H9 (cell line): ENCODE measurements around a stretch of chr21.

- PRO-cap = no peak
Measured at GRCh38 chr21:38989625-38990349, 184.1 kb downstream of the ETS2 start.

DNA sequence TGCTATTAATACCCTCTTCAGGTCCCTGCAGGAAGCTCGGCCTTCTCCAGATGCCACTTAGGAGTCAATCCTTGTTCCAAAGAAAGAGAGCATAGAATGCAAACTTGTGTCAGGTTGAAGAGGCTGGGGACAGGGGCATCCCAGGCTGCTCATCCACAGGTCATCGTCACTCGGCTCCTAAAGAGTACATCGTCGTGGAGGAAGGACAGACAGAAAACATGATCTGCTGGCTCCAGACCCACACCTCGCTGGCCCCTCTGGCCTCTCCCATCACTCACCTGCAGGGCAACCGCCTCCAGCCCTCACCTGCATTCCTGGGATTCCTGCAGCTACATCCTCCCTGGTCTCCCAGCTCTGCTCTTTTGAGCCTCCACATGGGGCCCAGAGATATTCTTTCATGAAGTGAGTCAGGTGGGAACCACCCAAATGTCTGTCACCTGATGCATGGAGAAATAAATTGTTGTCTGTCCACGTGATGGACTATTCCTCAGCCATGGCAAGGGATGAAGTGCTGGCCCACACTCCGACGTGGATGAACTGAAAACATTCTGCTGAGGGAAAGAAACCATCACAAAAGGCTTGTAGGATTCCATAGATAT is 152.8 kb downstream of the PSMG1 start:
- PRO-cap = bidirectional peak, plus-strand start at position 483 of the sequence, minus-strand start at position 259 of the sequence

GRCh38 chr21:39183689-39184534 is 661 bp upstream of the PSMG1 start:
- PRO-cap = bidirectional peak, plus-strand start at chr21:39183945, minus-strand start at chr21:39183860; bidirectional peak, plus-strand start at chr21:39184000, minus-strand start at chr21:39184010

DNA sequence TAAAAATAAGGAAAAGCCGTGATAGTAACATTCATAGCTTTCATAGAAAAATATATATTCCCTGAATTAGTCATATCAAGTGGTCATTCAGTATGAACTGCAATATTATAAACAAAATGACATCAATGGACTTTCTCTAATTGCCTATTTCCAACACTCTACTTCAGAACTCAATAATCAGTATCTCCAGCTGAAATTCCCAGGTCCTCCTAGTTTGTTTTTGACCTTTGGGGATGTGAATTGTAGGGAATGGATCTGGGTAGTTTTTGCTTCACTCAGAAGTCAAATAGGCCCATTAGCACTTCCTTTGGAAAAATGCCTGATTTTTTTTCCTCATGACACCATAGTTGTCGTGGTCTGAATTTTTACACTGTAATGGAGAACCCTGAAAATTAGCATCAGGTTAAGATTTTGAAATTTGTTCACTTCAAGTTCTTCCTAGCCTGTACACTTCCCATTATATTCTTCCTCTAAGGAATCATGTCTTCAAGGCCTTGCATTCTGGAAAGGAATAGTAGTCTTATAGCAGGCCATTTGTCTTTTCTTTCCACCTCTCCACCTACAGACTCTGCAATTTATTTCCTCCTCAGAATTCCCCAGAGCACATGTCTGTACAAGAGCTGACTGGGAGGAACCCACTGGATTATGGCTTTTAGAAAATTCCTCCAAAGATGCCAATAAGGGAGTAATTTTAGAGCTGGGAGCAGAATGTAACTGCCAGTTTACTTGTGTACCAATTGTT is 3.2 kb upstream of the PSMG1 start:
- PRO-cap = no peak

DNA sequence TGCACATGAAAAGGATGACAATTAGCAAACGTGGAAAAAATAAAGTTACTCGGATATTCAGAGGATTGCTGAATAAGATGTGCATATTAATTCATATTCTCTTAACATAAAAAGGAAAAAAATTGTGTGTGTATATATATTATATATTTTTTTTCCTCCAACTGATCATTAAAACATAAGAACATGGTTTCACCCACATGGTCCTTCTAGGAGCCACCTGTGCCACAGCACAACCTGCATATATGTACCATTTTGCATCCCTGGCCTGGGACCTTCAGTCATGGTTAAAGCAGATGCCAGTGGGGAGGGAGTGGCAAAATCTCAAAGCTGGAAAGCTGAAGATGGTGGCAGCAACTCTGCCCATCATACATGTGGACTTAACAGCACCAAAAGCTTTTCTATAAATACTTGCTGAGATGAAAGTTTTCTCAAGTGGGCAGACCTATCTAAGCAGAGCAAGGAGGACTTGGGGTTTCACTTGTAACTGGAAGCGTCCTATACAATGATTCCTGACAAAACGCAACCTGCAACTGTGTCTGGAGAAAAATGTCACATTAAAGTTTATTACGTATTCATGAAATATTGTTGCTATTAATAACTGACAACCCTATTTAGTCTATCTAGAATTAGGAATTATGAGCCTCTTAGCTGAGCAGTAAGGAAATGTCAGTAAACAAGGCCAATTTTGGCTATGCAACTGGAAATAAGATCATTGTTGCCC is 47.1 kb downstream of the BRWD1 start:
- PRO-cap = no peak

DNA sequence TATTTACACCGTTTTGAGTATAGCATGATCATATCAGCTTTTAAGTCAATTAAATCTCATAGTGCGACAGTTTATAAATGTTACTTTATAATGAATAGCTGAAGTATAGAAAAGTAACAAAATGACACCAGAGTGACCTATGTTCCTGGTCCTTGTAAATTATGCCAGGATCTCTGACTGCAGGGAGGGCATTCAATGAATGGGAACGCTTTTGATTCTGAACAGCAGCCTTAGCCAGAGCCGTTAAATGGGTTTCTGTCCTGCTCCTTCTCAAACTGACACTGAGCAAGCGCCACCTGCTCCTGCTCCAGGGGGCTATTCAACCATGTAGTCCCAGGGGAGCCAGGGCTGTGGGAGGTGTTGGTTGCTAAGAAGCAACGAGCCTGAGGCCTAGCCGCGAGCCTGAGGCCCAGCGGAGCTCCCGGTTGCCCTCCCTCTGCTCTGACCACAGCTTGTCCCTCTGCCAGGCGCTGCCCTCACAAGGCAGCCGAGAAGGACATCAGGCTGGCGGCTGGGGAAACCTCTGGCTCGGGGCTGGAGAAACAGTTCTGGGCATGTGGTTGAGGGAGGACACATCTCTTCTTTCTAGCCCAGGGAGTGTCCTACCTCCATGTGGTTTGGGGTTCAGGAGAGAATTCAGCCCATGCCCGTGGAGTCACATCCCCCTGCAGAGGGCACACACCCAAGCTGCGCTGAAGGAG is 17.9 kb downstream of the PCP4 start:
- PRO-cap = no peak

GRCh38 chr21:41214457-41215208 is 46.7 kb downstream of the BACE2 start:
- PRO-cap = no peak

- PRO-cap = no peak
Measured at GRCh38 chr21:41216016-41217036, 48.4 kb downstream of the BACE2 start.

- PRO-cap = no peak
Measured at GRCh38 chr21:41317502-41318034, 967 bp downstream of the FAM3B start.

- PRO-cap = no peak
Measured at GRCh38 chr21:41420997-41421460, 5.0 kb upstream of the MX1 start.

GRCh38 chr21:41526276-41526694 is 18.3 kb upstream of the TMPRSS2 start:
- PRO-cap = no peak

- PRO-cap = no peak
Measured at GRCh38 chr21:41558002-41558278, 50.0 kb upstream of the TMPRSS2 start.

- PRO-cap = no peak
Measured at GRCh38 chr21:41712684-41713185, 54.1 kb downstream of the RIPK4 start.

- PRO-cap = no peak
Measured at GRCh38 chr21:41761074-41761688, 5.7 kb downstream of the RIPK4 start.

- PRO-cap = no peak
Measured at GRCh38 chr21:41767319-41767679, 447 bp upstream of the RIPK4 start.

- PRO-cap = unidirectional peak, minus-strand start at chr21:41768283
Measured at GRCh38 chr21:41767680-41768444, 1.0 kb upstream of the RIPK4 start.

- PRO-cap = bidirectional peak, plus-strand start at chr21:41879099, minus-strand start at chr21:41879057
Measured at GRCh38 chr21:41878879-41879205, 302 bp downstream of the PRDM15 start.

GRCh38 chr21:41987717-41988521 is 22.2 kb downstream of the ZBTB21 start:
- PRO-cap = no peak

DNA sequence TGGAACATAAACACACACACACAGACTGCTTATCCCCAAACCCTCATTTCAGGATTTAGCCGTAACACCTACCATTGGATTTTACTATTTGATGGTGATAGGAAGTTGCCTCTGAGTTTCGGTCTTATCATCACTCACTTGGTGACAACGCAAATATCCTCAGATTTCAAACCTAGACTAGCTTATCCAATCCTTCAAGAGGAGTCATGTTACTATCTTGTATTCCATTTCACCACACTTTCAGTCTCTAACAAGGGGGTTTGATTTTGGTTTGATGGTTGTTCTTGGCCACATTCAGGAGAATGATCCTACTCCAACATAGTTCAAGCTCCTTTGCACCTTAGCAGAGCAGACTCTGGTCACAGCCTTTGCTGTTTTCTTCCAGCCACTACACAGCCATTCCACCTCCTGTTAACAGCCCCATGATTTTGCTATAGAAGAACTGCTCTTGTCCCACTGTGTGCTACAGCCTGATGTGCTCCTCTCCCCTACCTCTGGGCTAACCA is 5.3 kb downstream of the ZBTB21 start:
- PRO-cap = no peak

DNA sequence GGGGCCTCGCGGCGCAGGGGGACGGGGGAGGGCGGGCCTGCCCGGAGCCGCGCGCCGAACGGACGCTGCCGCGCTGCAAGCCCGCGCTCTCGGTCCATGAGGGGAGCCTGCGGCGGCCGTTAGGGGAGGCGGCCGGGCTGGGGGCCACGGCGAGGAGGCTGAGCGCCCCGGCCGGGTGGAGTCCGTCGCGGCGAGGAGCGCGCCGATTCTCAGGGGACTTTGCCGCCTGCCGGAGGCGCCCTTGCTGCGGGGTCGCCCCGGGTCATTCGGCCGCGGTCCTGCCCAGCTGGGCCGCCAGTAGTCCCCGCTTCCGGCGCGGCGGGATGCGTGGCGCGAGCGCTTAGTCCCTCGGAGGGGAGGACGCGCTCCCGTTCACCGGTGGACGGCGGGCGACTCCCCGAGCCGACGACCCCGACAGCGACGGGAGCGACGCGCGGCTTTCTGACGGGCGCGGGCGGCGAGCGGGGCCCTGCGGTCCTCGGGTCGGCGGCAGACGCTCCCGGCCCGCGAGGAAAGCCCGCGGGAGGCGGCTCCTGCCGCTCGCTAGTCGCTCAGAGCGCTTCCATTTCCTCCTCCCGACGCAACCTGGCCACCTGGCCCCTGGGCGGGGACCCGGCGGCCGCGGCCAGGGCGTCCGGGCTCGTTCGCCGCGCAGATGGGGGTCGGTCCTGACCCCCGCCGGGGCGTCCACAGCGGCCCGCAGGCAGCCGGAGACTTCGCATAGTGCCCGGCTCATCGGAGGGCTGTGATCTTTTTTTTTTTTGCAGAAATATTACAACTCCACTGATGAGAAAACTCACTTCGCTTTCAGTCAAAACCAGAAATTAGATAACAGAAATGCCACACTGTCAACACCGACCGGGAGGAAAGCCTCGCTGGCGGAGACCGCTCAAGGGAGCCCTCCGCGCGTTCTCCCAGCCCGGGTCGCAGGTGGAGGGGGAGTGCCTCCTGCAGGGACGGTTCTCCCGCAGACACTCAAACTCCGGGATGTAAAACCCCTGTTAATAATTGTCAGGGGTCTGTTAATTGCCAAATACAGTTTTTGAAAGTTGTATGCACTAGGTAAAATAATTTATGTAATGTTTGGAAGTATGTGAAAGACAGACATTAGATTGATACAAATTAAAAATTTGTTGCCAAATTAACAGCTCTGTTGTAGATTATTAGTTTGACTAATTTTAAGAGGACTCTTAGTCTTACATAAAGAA is 698 bp upstream of the ZBTB21 start:
- PRO-cap = bidirectional peak, plus-strand start at position 34 of the sequence, minus-strand start outside the sequence; bidirectional peak, plus-strand start at position 592 of the sequence, minus-strand start at position 587 of the sequence